SJCRH30 (cell line): ENCODE results near the gene GSTA2.

- RAMPAGE, long total RNA, result no peak
These were observed 1.6 kb downstream of the PAQR8 start for GRCh38 chr6:52363394-52364050.

DNA sequence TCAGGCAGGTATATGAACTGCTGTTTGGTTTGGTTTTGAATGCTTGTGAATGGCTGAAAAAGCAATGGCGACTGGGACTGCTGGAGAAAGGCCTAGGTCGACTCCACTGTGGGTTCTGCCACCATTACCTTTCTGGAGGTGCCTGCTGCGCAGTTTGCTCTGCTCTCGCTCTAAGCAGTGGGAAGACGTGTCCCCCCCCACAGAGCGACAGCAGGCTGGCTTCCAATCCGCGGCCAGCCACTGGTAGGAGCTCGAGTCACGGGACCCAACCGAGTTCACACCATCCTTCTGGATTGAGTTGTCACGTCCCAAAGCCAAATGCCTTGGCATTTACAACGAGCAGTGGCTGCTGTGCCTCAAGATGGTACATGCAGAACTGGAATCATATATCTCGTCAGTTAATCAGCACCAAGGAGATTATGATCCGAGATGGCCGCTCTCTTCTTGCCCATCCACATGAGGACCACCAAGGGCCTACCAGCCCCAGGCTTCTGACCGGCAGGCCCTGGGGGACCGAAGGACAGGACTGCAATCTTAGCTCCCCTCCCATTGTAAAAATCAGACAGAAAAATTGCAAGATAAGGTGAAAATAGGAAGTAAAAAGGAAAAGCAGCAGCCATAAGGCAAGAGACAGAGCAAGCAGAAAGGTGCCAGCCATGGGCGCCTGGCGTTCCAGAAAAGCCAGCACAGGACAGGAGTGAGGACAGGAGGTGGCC lies 74.5 kb downstream of the TRAM2 start:
- RAMPAGE, long total RNA, result no peak

DNA sequence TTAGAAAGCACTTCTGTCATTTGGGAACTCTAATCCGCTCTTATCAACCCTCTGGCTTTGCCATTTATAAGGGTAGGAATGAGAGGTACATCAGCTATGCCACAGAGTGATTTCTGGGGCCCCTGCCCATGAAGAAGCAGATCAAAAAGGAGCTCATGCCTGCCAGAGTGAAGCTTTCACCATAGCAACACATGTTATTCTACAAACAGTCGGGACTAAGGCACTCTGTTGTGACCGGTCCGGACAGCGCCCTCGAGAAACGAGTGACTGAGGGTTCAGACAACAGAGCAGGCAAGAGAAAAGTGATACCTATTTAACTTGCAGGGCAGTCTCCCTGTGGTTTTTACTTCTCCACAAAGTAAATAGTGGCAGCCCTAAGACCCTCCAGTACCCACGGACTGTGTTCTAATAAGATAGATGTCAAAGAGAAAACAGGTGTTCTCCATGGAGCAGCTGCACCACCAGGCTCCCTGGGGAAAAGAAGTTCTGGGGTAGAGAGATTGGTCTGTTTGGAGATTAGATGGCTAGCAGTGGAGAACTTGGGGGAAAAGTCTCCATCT lies 5.6 kb downstream of the TRAM2 start:
- RAMPAGE, long total RNA, result no peak

DNA sequence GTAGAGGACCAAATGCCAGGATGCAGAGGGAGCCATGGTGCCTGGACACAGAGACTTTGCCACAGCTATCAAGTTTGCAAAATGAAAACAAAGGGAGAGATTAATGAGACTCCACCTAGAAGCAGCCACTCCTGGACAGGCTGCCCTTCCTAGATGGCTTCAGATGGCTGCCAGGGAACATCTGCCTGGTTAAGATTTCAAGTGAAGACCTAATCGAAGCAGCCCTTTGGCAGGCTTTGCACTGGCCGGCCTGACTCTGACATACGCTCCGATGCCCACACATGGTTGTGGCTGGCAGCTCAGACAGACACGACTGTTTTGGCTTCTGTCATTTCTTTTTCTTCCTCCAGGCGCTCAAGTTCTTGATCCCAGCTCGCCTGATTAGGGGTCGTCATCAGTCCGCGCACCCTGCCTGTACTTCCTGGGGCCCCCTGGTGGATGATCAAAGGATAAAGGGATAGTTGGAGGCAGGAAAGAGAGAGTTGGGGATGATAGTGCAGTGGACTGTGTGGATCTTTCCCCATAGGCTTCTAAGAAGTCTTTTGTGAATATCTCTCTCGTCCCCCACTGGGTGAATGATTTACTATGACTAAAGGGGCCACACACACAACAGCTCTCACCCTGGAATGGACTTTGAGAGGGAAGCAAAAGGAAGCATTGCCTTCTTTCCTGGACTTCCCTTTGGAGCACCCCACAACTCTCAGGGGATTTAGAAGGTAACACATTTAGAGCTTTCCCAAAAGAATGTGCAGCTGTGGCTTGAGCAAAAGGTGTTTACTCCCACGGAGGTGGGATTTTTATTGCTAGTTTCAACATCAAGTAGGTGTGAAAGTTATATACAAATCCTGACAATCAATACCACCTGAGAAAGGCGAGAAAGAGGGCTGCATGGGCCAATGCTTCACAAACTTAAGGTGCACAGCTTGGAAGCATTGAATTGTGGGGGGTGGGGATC lies 21.4 kb upstream of the TRAM2 start:
- RAMPAGE, long total RNA, result no peak

DNA sequence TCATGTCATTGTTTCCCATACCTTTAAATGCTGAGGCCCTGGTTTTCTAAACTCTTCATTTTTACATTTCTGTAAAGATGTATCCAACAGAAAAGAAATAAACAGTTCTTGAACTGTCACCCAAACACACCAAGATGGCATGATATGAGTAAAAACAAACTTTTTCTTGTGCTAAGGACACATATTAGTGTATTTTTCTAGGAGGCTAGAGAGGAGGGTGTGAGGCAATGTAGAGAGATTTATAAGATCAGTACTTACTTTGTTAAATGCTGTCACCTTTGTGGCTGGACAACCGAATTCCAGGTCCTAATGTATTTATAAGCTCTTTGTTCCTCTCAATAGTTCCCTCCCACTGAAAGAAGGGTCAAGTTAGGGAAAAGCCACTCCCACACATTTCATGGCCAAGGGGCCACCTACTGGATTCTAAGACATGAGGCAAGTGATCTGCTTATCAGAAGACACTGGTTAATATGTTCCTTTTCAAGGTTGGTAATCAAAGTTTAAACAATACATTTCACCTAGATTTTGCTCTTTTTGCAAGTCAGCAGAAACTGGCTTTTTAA lies at the start of gene GSTA2:
GSTA2 (minus strand) TSS at position 290 of the 563 bp plus-strand sequence.
- RAMPAGE, long total RNA, result no peak

GRCh38 chr6:52976469-52977346 lies 18.4 kb downstream of the GSTA4 start:
- RAMPAGE, long total RNA, result no peak

- RAMPAGE, long total RNA, result no peak
These were observed 9.3 kb downstream of the GSTA4 start for GRCh38 chr6:52985836-52986173.

DNA sequence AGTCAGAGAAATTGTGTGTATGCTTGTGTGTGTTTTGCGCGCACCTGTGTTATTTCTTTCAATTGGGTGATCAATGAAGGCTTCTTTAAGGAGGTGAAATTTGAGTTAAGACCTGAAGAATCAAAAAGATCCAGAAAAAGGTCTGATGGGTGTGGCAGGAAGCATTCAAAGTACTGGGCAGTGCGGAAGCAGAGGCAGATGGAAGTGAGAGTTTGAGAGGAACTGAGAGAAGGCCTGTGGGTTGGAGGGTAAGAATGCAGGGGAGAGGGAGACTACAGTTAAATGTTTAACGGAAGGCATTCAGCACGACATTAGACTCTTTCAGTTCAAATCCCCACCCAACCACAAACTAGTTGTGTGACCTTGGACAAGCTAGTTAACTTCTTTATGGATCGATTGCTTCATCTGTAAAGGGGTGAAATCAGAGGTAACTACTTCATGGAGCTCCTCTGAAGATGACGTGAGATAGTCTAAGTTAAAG lies 50.5 kb upstream of the GCM1 start:
- RAMPAGE, long total RNA, result no peak

GRCh38 chr6:53287756-53288280 lies 60.9 kb downstream of the ELOVL5 start:
- RAMPAGE, long total RNA, result no peak

DNA sequence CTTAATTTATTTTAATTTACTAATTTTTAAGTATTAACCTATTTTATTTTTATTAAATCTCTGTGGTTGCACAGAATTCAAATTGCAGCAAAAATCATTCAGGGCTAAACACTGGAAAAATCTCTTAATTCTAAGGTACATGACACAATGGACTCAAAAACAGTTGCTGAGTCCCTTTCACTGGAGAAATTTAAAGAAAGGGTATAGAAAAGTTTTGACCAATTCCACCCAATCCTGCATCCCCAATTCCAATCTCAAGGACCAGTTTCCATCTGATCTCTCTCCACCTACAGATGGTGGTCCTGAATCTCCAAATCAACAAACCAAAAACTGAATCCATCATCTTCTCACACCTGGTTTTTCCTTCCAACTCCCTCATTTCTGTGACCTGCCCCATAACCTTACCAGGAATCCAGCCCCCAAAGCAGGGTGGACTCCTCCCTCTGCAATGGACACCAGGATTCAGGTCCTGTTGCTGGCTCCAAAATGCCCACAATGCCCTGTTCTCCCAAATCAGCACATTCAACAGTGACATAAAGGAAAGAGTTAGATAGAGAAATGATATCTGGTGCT lies 14.3 kb downstream of the ELOVL5 start:
- RAMPAGE, long total RNA, result no peak

DNA sequence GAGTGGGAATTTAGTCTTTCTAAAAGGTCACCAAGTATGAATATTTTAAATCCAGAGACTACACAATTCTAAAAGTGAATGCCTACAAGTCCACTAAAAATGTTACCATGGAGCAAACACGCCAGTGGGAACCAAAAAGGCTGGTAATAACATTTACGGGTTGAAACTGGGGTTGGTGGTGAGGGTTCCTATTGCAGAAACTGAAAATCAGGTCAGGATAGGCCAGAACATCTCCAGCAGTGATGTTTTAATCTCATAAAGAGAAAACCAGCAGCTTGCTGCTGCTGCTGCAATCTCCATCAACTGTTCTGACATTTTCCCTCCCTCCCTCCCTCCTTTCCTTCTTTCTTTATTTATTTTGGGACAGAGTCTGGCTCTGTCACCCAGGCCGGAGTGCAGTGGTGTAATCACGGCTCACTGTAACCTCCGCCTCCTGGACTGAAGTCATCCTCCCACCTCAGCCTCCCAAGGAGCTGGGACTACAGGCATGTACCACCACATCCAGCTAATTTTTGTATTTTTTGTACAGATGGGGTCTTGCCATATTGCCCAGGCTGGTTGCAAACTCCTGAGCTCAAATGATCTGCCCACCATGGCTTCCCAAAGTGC lies 5.8 kb downstream of the ELOVL5 start:
- RAMPAGE, long total RNA, result no peak

DNA sequence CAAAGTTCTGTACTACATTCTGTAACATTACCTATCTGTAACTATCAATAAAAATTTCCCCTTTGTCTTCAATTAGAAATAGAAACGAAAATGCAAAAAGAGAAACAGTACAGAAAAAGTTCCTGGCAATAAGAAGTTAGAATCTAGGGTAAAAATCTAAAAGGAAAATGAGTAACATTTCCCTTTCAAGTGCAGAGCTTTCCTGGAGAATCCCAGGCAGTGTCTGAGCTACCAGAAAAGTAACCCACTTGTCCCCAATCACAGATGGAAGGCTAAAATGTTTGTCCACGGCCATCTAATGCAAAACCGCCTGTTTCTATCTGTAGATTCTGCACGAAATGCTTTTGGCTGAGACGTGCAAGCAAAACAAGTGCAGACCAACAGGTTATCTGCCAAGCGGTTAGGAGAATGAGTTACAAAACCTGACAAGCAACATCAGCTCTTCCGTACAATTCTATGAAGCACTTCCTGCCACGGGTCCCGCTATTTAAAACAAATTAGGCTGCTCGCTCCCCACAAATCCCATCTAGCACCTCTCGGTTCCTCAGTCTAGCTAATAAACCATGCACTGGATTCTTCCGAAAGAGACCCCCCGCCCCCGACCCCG lies 1.5 kb downstream of the ELOVL5 start:
- RAMPAGE, long total RNA, result no peak

- RAMPAGE, long total RNA, result no peak
These were observed 9.6 kb upstream of the ELOVL5 start for GRCh38 chr6:53358434-53358720.

DNA sequence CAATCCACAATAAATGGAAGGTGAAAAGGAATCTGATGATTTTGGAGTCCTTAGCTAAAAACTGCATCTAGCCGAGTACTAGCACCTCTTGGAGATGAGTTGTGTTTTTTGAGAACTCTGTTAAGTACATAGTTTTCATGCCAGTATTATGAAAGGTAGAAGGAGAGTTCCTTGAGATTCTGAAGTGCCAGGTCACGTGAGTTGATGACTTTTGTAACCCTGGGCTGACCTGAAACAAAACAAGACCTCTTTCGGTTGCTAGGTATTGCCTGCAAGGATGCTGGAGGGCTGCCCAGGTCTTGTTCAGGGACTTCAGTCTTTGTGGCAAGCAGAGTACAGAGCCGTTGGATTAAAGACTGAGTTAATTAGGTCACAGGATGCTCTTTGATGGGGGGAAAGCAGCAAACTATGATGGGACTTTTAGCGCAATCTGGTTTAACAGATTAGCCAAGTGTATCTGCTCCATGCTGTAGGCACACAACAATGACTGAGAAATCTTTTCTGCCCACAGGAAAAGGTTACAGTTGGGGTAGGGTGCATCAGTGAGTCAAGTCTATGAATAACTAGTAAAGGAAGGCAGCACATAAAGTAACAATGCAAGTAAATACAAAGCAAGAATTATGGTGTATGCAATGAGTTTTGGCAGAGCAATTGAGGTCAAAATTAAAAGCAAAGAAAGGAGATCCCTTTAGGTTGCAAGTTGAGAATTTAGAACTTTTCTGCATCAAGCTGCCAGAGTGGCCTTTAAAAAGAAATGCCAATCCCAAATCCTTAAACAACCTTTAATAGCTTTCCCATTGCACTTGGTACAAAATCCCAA lies 12.9 kb upstream of the ELOVL5 start:
- RAMPAGE, long total RNA, result no peak

DNA sequence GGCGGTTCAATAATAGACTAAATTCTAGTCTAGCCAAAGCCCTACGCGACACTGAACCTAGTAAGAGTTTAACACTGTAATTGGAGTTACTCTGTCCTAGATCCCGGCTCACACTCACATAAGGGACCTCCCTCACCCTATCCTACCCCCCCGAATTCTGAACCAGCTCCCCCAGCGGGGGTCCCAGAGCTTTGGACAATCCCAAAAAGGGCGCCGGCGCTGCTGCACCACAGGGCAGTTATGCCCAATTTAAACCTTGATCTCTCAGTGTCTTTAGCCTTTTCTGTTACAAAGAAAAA lies 2.4 kb upstream of the GCLC start:
- RAMPAGE, long total RNA, result no peak

- RAMPAGE, long total RNA, result no peak
These were observed 53.3 kb upstream of the LRRC1 start for GRCh38 chr6:53741443-53741942.

DNA sequence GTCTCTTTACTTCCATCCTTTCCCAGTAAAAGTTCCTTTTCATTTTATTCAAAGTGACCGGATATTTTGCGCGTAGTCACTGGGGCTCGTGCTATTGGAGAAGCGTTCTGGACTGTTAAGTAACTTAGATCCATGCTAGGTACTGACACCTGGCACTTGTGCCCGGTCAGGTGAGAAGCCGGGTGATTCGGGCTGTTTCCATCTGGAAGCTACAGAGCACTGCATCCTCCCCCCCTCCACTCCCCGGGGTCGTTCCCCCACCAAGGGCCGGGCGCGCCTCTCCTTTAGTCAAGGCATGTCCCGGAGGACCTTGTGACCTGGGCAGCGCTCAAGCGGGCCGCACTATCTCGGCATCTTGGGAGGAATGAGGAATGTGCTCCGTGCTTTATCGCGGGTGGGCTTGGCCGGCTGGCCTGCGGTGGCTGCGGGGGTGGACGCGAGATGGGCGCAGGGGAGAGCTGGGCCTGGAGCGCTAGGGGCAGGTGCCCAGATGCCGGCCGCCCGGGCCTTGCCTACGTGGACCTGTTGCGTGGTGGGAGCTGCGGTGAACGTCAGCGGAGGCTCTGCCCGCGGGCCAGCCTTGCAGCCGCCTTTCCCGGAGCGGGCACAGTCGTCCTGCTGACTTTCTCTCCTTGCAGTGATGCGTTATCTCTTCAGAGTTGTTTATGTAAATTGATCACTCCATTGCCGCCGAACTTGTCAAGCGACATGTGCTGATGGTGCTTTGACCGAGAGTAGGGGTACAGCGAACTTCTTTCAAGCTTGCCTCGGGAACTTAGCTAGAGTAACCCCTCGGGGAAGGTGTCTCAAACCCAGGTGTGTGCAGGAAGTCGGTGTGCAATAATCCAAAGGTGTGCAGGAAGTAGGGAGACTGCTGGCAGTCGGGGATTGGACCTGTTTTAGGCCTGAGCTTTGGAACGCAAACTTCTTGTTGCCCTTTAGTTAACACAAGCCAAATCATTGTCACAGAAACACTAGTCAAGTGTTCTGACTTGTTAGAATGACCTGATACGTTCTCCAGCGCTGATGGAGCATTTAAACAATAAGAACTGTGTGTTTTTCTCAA lies 1.1 kb downstream of the LRRC1 start:
- RAMPAGE, long total RNA, result no peak

- RAMPAGE, long total RNA, result no peak
These were observed 8.2 kb downstream of the LRRC1 start for GRCh38 chr6:53802983-53803371.

GRCh38 chr6:53855063-53856007 lies 60.5 kb downstream of the LRRC1 start:
- RAMPAGE, long total RNA, result no peak

- RAMPAGE, long total RNA, result no peak
These were observed 68.0 kb downstream of the LRRC1 start for GRCh38 chr6:53862594-53863319.